Peyer's patch (tissue), 4 donors: ENCODE data around the genes TGFB1I1, TP53TG3B, C16orf87 and DNAJA2.

GRCh38 chr16:31265131-31265909, 5.5 kb downstream of the ITGAM start:
- PRO-cap, result no peak
- RAMPAGE, long total RNA, 4 experiments, result no peak in any of the 4 experiments

DNA sequence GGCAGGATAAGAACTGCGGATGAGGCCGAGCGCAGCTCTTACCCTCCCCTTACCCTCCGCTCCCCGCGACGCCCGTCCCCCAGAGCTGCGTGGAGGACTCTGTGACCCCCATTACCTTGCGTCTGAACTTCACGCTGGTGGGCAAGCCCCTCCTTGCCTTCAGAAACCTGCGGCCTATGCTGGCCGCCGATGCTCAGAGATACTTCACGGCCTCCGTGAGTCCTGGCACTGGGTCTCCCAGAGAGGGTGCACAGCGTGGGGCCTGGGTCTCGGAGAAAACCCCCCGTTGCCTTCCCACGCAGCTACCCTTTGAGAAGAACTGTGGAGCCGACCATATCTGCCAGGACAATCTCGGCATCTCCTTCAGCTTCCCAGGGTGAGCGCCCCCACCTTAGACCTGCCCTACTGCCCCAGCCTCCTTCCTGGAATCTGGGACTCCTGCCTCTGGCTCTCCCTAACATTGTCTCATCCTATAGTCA, 17.4 kb downstream of the ITGAX start:
- PRO-cap, result no peak
- RAMPAGE, long total RNA, 4 experiments, result no peak in any of the 4 experiments

DNA sequence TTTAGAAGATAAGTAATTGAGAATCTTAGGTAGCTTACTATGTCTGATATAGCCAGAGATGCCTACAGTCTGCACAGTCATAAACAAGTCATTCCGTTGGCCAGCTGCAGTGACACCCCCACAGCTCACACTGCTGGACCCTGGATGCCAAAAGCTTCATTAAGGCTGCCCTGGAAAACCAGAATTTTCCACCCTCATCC, 709 bp upstream of the COX6A2 start:
- PRO-cap, result no peak
- RAMPAGE, long total RNA, 4 experiments, result no peak in any of the 4 experiments

DNA sequence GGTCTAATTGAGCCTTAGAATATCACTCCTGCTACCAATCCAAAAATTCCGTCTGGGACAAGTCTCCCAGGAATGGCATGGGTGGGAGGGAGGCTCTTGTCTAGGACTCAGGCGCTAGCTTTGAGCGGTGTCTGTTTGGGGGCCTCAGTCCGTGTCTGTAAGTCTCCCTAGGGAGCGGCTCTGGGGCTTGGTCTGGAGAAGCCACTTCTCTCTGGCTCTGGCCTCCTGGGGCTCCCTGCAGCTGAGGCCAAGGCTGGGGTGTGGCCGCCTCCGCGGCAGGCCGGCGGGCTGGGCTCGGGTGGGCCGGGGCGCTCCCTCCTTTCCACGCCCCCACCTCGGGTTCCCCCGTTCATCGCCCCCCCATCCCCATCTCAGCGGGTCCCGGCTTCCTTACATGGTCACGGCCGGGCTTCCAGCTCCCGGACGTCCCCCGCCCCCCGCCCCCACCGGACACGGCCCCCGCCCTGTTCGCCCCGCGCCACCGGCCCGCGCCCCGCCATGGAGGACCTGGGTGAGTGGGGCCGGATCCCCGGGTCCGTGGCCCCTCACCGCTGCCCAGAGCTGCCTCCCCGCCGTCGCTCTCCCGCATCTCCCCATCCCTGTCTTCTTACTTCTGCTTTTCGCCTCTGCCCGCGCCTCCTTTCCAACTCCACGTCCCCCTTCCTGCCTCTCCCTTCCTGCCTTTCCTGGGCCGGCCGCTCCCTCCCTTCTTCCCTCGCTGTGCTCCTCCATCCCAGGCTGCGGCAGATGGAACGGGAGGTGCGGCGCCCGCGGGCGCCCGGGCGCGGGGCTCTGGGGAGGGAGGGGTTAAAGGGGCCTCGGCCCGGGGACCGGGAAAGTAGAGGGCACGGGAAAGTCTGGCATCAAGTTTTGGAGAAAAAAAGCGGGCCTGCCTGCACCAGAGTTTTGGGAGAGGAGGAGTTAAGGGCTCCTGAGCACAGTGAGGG, at the start of gene TGFB1I1:
Gene TGFB1I1 (plus strand): TSS at position 462 of the 947 bp plus-strand sequence.
- PRO-cap, result bidirectional peak, plus-strand start at position 273 of the sequence, minus-strand start at position 219 of the sequence; bidirectional peak, plus-strand start at position 499 of the sequence, minus-strand start at position 439 of the sequence; bidirectional peak, plus-strand start at position 746 of the sequence, minus-strand start at position 595 of the sequence
- RAMPAGE, long total RNA, 4 experiments, result start-site peak on the plus strand in 2 of 4 experiments, centred at positions 468 to 585 of the sequence, 11 to 20 reads per replicate

GRCh38 chr16:31528791-31529886, 1.4 kb downstream of the AHSP start:
- PRO-cap, result bidirectional peak, plus-strand start at chr16:31529701, minus-strand start at chr16:31529540
- RAMPAGE, long total RNA, 4 experiments, result no peak in any of the 4 experiments

GRCh38 chr16:31704155-31704788, 8.8 kb upstream of the KRBOX5 start:
- PRO-cap, result no peak
- RAMPAGE, long total RNA, 4 experiments, result no peak in any of the 4 experiments

DNA sequence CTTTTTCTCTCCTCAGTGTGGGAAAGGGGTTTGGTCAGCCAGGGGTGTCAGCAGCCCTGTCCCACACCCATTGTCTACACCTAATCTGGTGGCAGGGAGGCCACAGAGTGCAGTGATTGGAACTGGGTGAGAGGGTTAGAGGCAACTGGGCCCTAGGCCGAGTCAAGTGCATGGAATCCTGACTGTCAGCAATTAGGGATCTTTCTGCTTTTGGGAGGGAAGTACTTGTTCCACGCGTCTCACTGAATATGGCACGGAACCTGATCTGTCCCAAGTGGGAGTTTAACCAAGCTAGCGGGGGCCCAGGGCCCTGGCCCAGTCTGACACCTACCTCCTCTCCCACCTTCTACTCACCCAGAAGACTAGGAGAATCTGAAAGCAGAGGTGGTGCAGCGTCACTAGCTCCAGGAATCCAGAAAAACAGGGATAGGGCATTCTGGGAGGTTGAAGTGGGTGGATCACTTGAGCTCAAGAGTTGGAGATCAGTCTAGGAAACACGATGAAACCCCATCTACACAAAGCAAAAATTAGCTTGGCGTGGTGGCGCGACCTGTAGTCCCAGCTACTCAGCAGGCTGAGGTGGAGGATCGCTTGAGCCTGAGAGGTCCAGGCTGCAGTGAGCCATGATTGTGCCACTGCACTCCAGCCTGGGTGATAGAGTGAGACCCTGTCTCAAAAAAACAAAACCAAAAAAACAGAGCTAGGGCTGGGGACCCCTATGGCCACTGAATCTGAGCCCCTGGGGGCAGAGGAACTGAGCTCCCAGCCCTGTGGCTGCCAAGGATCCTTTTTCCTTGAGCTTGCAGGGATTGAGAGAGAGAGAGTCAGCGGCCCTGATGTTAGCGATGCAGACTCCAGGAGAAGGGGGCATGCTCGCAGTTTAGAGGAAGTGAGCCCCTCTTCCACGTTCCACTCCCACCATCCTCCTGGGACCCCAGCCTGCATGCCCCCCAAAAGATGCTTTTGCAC, 2.8 kb upstream of the KRBOX5 start:
- PRO-cap, result no peak
- RAMPAGE, long total RNA, 4 experiments, result no peak in any of the 4 experiments

DNA sequence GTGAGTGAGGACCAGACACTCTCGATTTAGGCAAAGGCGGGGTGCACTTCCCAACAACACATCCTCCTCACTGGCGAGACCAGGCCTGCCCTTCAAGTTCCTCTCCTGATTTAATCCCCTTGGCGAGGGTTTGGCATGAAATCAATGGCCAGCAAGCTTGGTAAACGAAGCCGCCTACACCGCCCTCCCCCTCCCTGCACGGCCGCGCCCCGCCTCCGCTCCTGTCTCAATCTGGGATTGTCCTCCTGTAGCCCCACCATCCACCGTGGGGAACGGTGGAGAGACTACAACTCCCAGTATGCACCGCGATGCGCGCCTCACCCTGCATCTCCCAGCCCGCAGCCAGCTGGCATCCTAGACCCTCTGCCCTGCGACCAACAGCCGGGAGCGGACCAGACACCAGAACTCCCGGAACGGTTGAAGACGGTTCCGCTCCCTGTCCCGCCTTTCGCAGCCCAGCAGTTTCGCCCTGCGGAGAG, at the start of gene TP53TG3B:
Gene TP53TG3B (plus strand): TSS at position 241 of the 479 bp plus-strand sequence.
- PRO-cap, result no peak
- RAMPAGE, long total RNA, 4 experiments, result no peak in any of the 4 experiments

- PRO-cap, result no peak
- RAMPAGE, long total RNA, 4 experiments, result no peak in any of the 4 experiments
Measured at GRCh38 chr16:35169203-35169640, 1709.8 kb downstream of the TP53TG3F start.

- PRO-cap, result no peak
- RAMPAGE, long total RNA, 4 experiments, result no peak in any of the 4 experiments
Measured at GRCh38 chr16:35795283-35795792, 2335.9 kb downstream of the TP53TG3F start.

- PRO-cap, result no peak
- RAMPAGE, long total RNA, 4 experiments, result no peak in any of the 4 experiments
Measured at GRCh38 chr16:46569031-46569363, 52.2 kb downstream of the SHCBP1 start.

DNA sequence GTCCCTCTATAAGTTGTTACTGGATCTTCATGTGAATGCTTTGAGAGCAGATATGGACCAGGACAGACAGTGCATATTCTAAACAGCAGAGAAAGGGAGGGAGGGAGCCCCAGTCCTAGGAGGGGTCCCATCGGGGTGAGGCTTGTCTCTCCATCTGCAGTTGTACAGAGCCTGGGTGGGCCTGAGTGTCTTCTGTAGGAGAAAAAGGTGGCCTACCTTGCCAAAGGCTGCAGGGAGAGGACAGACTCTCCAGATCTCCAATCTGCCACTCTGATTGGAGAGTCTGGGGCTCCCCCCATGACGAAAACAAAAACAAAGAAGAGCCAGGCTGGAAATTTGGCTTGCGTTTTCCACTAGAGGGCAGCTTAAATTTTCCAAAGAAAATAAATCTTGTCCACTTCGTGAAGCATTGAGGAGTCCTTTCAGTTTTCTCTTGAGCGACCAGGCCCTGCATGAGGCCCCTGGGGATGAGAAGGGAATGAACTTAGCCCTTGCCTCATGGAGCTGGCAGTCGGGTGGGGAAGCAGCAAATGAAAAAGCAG, 8.1 kb upstream of the SHCBP1 start:
- PRO-cap, result no peak
- RAMPAGE, long total RNA, 4 experiments, result no peak in any of the 4 experiments

DNA sequence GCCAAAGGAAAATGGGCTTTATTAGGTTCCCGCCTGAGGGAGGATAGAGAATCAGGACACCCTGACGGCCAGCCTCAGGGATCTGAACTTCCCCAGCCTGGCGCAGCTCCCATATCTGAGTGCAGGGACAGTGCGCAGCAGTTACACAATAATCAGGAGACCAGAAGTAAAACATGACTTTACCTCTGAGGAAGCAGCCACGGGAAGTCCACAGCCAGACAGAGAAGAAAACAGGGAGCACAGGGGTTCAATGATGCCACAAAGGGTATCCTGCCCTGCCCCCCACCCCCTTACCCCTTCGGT, 21.7 kb downstream of the ORC6 start:
- PRO-cap, result no peak
- RAMPAGE, long total RNA, 4 experiments, result no peak in any of the 4 experiments

- PRO-cap, result no peak
- RAMPAGE, long total RNA, 4 experiments, result no peak in any of the 4 experiments
Measured at GRCh38 chr16:46732112-46732597, 16.0 kb downstream of the MYLK3 start.

DNA sequence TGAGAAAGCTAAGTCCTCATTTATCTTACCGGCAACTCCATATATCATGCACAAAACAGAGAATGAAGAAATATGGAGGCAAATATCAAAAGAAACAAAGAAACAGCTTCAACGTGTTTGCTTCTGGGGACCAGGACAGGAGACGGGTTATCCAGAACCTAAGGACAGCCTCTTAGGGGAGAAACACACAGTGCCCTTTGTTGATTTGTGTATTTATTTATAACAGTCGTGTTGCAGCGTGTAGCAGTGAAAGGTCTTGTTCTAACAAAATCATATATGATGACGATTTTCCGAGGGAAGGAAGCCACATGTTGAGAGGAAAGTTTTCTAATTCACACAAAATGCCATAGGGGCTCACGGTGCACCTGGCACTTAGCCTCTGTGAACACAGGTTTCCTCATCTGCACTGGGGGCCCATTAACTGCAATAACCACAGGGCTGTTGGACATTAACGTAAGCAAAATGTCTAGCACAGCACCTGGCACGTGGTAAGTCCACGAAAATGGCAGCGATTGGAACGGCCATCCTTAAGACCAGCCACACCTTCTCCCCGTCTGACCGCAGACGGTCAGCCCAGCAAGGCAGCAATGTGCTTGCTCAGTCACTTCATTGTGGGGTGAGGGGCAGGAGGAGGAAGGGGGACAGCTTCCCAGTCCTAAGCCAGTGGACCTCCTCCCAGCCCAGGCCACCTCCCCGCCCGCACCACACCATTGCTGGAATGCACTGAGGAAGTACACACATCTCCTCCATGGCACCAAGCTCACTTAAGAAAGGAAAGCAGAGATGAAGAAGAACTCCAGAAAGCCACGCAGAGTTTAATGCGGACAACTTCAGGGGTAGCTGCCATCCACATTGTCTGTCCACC, 8.4 kb upstream of the MYLK3 start:
- PRO-cap, result no peak
- RAMPAGE, long total RNA, 4 experiments, result no peak in any of the 4 experiments

GRCh38 chr16:46830934-46831874, at the start of gene C16orf87:
Gene C16orf87, minus strand, starts transcription at chr16:46831180.
- PRO-cap, result bidirectional peak, plus-strand start at chr16:46831325, minus-strand start at chr16:46831221; bidirectional peak, plus-strand start at chr16:46831612, minus-strand start at chr16:46831382
- RAMPAGE, long total RNA, 4 experiments, result start-site peak on the minus strand in 3 of 4 experiments, at chr16:46831127-46831185 at its widest, 20 to 318 reads per replicate

DNA sequence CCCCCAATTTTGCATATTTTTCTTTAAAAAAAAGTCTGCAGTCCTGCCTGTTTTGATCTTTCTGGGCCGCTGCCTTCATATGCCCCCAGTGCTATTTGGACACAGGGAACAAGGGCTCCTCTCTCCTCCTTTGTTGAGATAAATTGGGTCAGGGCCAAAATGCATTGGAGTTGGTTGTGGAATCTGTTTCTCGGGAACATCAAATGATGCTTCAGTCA, 26.9 kb downstream of the GPT2 start:
- PRO-cap, result no peak
- RAMPAGE, long total RNA, 4 experiments, result no peak in any of the 4 experiments

GRCh38 chr16:46973525-46974158, at the start of gene DNAJA2:
Gene DNAJA2, minus strand, starts transcription at chr16:46973674.
- PRO-cap, result bidirectional peak, plus-strand start at chr16:46973820, minus-strand start at chr16:46973649
- RAMPAGE, long total RNA, 4 experiments, result start-site peak on the plus strand in 4 of 4 experiments, at chr16:46973740-46973796 at its widest, 12 to 30 reads per replicate; start-site peak on the minus strand in 4 of 4 experiments, at chr16:46973640-46973671 at its widest, 32 to 239 reads per replicate

DNA sequence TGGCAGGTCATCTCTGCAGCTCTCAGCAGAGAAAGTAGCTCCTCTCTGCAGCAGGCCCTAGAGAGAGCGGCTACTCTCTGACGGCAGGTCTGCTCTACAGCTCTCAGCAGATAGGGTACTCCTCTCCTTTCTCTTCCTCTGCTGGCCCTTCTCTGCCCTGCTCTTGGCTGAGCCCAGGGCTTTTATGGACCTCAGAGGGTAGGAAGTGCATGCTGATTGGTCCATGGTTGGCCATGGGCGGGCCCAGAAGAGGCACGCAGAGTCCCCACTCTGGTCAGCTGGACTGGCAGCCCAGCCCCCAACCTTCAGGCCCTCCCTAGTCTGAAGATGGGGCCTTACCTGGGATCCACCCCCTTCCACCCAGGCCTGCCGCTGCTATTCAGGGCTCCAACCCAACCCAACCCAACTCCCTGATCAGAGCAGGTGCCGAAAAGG, 18.5 kb upstream of the DNAJA2 start:
- PRO-cap, result no peak
- RAMPAGE, long total RNA, 4 experiments, result no peak in any of the 4 experiments

DNA sequence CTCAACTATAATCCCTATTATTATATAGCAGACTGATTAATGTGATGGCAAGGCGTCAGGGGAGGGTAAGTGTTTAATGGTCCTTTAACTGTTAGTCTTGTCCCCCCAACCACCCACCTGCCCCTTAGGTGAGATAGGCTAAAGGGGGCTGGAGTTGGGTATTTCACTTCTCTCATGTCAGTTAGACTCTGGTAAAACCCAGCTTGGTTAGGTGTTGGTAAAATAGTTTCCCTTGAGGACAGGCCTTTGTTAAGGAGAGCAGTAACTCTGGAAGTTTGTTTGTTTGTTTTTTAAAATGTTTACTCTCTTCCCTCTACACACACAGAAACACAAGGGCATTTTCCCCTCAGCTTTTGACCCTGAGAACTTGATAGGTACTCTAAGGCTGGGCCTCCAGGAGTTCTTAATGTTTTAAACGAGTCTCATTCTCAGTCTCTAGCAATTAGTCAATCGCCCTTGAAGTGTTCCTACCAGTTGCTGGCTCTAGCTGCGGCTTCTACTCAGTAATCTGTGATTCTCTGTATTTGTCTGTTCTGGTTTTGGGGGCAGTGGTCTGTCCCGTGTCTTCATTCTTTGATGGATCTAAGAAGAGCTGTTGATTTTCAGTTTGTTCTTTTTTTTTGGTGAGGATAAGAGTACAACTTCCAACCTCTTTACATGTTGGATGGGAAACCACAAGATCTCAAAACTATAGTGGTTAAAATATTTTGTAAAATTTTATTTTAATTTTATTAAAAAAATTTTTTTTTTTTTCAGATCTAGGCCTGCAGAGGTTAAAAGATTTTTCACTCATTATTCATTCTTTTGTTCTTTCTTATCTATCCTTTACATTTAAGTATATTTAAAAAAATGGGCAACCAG, 49.0 kb upstream of the NETO2 start:
- PRO-cap, result no peak
- RAMPAGE, long total RNA, 4 experiments, result no peak in any of the 4 experiments